ENCODE data around the gene POLR3A.

DNA sequence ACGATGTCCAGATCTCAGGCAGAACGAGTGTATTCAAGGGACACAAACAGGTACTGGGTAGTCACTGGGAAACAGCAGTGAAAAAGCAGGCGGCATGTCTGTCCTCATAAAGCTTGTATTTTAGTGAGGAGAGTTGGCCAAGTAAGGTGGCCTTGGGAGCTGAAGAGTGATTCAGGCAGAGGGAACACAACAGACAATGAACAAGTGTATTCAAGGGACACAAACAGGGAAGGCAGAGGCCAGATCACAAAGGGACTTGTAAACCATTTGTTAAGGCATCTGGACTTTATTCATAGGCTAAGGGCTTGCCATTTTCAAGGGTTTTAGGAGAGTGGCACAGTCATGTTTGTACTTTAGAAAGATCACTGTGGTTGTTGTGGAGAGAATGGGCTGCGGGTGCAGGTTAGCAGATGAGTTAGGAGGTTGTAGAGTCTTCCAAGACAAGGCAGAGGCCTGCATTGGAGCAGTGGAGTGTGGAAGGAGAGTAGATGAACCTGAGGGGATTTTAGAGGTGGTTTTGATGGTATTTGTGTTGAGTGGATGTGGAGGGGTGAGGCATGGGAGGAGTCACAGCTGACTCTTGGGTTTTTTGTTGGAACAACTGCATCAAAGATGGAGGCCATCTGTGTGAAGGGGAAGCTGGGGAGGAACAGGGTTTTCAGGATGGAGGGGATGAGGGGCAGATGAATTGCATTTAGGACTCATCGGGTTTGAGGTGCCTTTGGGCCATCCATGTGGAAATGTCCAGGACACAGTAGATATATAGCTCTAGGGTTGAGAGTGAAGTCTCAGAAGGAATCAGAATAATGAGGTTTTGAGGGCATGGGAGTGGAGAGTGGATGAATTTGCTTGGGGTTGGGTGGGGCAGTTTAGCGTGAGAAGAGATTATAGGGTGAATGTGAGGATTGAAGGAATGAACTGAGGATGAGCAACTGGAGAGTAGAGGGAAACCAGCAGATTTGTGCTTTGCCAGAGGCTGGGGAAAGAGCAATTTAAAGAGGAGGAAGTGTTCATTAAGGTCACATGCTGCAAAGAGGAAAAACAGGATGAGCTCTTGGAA, 49.3 kb downstream of the LRMDA start:
- PRO-cap, 7 experiments = no peak in any of the 7 experiments
- RAMPAGE, long total RNA, 2 experiments = no peak in any of the 2 experiments

DNA sequence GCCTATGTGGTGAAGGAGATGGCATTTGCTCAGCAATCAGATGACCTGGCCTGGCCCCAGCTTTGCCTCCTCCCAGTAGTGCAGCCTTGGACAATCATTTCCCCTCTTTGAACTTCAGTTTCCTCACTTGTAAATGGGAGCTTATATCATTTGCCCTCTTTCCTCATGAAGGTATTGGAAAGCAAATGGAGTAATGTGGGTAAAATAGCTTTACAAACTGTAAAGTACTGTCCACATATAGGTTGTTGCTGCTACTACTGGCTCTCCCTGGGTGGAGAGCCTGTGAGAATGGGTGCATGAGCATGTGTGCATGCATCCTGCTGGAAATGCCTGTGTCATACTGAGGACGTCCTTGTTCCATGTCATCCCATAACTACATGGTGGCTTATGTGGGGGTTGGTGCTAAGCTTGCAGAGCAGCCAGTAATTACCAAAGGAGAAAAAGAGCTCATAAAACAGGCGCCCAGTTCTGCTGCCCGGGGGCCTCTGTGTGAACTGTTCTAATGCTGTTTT, 91.6 kb downstream of the LRMDA start:
- PRO-cap, 7 experiments = no peak in any of the 7 experiments
- RAMPAGE, long total RNA, 2 experiments = no peak in any of the 2 experiments

- PRO-cap, 7 experiments = peak in 4 of 7 experiments; most common plus-strand start chr10:75772511 (in 3); most common minus-strand start chr10:75772436 (in 2)
- RAMPAGE, long total RNA, 2 experiments = no peak in any of the 2 experiments
Measured at GRCh38 chr10:75772203-75772911, 340.9 kb downstream of the LRMDA start.

GRCh38 chr10:75847132-75847661, 415.8 kb downstream of the LRMDA start:
- PRO-cap, 7 experiments = no peak in any of the 7 experiments
- RAMPAGE, long total RNA, 2 experiments = no peak in any of the 2 experiments

DNA sequence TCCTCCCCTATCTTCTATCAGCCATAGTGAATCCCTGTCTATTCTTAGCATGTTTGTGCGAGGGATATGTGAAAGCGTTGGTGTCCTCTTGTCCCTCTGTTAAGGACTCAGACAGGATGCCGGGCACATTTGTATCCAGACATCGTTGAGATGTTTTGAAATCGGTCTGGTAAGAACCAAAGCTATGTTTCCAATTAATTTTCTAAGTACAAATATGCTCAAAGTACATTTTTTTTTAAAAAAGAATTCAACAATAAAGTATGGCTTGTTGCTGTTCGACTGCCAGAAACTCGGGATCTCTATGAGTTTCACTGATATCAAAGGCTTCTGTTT, 754.1 kb downstream of the LRMDA start:
- PRO-cap, 7 experiments = no peak in any of the 7 experiments
- RAMPAGE, long total RNA, 2 experiments = no peak in any of the 2 experiments

GRCh38 chr10:76324315-76324712, 892.9 kb downstream of the LRMDA start:
- PRO-cap, 7 experiments = no peak in any of the 7 experiments
- RAMPAGE, long total RNA, 2 experiments = no peak in any of the 2 experiments

- PRO-cap, 7 experiments = no peak in any of the 7 experiments
- RAMPAGE, long total RNA, 2 experiments = no peak in any of the 2 experiments
Measured at GRCh38 chr10:76436632-76437147, 1005.3 kb downstream of the LRMDA start.

GRCh38 chr10:77246978-77247451, 390.6 kb downstream of the KCNMA1 start:
- PRO-cap, 7 experiments = no peak in any of the 7 experiments
- RAMPAGE, long total RNA, 2 experiments = no peak in any of the 2 experiments

- PRO-cap, 7 experiments = no peak in any of the 7 experiments
- RAMPAGE, long total RNA, 2 experiments = no peak in any of the 2 experiments
Measured at GRCh38 chr10:77287578-77288052, 350.0 kb downstream of the KCNMA1 start.

DNA sequence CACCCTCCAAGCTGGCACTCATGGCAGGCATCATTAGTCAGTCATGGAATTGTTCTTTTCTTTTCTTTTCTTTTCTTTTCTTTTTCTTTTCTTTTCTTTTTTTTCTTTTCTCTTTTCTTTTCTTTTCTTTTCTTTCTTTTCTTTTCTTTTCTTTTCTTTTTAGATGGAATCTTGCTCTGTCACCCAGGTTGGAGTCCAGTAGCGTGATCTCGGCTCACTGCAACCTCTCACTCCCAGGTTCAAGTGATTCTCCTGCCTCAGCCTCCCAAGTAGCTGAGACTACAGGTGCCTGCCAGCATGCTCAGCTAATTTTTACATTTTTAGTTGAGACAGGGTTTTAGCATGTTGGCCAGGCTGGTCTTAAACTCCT, 250.1 kb downstream of the KCNMA1 start:
- PRO-cap, 7 experiments = no peak in any of the 7 experiments
- RAMPAGE, long total RNA, 2 experiments = no peak in any of the 2 experiments

DNA sequence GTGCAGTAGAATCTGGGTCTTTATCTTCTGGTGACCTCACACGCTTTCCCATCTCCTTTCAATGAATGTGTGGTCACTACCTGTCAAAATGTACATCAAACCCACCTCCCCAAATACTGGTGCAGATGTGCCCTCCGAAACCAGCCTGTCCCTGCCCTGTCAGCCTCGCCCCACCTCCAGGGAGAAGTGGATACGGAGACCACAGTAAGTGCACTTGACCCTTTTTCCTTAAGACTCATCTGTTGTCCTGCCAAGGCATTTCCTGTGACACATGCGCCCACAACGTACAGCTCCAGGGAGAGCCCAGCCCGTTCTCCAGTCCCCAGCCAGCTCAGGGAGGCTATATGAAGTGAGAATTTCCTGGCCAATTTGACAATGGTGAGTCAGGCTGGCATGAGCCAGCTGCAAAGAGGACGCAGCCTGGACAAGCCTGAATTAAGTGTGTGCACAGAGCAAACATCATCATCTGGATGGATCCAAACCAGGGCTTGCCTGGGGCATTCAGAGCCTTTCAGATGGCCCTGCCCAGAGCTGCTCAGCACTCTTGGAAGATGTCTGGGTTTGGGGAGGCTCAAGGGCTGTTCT, 244.8 kb downstream of the KCNMA1 start:
- PRO-cap, 7 experiments = no peak in any of the 7 experiments
- RAMPAGE, long total RNA, 2 experiments = no peak in any of the 2 experiments

DNA sequence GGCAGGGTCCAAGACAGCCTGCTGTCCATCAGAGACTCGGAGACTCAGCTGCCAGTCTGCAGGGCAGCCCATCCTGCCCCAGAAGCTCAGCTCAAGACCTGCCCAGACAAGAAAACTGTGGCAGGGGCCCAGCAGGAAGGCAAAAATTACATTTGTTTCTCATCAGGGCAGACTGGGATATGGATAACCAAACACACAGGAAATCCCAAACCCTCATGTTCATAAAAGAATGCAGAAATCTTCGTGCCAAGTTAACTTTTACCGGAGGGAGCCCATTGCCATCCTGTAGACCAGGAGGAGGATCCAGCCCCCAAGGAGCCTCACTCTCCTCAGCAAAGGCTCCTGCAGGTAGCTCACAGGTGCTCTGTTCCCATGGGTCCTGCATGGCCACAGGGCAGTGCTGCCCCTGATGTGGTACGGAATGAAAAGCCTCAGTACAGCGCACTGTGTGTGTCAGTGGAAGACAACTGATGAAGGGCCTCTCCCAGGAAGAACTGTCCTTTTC, 222.2 kb downstream of the KCNMA1 start:
- PRO-cap, 7 experiments = no peak in any of the 7 experiments
- RAMPAGE, long total RNA, 2 experiments = no peak in any of the 2 experiments

DNA sequence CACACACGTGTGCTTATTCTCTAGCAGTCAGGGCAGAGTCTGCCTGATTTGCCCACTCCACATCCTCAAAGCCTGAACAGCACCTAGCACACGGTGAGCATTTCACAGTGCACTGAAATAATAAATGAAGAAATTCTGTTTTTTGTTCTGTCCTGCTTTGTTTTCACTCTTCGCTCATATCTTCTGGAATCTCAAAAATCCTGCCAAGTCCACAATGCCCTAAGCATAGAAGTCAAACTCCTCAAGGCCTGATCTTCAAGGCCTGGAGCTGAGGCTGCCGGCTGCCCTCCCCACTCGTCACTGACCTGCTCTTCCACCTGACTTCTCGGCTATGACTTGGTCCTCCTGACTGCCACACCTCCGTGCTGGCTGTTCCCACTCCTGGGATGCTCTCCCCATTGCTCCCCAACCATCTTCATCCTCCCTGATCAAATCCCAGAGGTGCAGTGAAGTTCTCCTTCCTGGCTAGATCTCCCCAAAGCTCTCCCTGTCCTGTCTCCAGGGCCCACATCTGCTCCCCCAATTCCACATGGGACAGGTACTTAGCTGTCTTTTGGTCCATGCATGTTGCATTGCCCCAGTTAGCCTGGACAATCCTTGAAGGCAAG, 220.8 kb downstream of the KCNMA1 start:
- PRO-cap, 7 experiments = no peak in any of the 7 experiments
- RAMPAGE, long total RNA, 2 experiments = no peak in any of the 2 experiments

DNA sequence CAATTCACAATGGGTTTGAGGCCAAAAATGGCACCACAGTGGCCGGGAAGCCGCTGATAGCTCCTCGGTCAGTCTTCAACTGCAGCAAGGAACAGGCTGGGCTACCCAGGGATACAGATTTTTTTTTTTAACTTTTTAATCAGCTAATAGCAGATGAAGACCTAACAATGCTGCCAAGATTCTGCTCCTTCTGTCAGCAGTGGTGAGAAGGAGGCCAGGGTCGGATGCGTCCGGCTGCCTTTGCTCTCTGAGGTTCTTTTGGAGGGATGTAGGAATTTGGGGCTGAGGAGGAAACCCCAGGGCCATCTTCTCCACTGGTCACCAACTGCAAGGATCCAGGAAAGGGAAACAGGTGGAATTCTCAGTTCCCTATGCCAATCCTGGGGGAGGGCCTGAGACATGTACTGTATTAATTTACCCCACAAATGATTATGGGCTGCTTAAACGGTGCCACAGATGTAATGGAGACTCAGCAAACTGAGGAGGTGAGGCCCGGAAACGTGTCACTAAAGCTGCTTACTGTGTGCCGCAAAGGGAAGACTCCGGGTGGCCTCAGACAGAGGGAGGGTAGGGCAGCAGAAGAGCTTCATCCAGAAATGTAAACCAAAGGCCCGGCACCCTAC, 167.7 kb downstream of the KCNMA1 start:
- PRO-cap, 7 experiments = no peak in any of the 7 experiments
- RAMPAGE, long total RNA, 2 experiments = no peak in any of the 2 experiments

- PRO-cap, 7 experiments = no peak in any of the 7 experiments
- RAMPAGE, long total RNA, 2 experiments = no peak in any of the 2 experiments
Measured at GRCh38 chr10:77773884-77774329, 136.3 kb upstream of the KCNMA1 start.

DNA sequence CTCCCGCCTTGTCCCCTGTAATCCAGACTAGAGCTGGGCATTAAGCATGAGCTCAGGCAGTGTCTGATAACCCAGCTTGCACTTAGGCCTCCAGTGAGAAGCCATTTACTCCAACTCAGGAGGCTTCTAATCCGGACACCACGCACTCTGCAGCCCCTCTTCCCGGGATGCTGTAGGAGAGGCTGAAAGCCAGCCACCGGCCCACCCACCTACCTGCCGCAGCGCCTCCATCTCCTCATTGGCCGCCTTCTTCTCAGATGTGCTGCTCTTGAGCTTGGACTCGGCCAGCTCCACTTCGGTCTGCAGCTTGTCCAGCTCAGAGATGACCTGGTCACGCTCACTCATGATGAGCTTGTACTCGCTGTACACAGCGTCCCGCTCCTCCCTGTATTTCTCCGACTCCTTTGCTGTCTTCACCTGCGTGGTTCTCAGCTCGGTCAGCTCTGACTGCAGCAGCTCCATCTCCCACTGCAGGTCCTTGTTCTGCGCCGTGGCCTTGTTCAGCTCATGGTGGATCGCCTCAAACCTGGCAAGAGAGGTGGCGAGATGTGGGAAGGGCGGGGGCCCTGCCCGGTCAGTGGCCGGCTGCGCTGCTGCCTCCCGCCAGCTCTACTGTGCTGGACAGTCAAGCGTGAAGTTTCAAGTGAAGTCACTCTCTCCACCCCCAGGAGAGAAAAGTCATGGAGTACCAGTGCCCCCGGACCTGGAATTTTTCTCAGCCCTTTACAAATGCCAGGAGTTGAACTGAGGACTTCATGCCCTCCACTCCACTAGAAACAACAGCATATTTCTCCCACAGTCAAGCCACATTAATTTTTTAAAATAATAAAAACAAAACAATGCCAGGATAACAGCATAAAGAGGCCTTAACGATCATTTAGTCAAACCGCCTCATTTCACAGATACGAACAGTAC, 84.6 kb downstream of the DLG5 start:
- PRO-cap, 7 experiments = no peak in any of the 7 experiments
- RAMPAGE, long total RNA, 2 experiments = start-site peak on the minus strand in 1 of 2 experiments, centred at position 488 of the sequence, 21 reads per replicate

DNA sequence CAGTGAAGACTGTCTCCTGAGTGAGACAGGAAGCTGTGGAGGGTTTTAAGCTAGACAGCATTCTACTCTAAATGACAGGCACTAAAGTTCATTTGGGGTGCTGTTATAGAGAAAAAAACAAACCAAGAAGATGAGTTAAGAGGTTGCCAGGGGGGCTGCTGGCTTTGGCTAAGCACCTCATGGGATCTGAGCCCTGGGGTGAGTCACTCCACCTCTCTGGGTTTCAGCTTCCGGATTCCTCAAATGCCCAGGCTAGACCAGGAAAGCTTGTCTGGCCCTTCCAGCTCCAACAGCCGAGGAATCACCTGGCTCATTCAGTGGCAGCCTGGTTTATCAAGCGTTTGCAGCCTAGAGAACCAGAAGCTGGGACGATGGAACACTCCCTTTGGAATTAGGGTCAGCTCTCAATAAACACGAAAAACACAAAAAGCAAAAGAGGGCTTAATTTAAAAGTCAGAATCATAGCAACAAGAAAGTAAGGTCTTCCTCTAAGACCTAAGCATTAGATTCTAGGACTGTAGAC, 81.5 kb downstream of the DLG5 start:
- PRO-cap, 7 experiments = no peak in any of the 7 experiments
- RAMPAGE, long total RNA, 2 experiments = no peak in any of the 2 experiments

DNA sequence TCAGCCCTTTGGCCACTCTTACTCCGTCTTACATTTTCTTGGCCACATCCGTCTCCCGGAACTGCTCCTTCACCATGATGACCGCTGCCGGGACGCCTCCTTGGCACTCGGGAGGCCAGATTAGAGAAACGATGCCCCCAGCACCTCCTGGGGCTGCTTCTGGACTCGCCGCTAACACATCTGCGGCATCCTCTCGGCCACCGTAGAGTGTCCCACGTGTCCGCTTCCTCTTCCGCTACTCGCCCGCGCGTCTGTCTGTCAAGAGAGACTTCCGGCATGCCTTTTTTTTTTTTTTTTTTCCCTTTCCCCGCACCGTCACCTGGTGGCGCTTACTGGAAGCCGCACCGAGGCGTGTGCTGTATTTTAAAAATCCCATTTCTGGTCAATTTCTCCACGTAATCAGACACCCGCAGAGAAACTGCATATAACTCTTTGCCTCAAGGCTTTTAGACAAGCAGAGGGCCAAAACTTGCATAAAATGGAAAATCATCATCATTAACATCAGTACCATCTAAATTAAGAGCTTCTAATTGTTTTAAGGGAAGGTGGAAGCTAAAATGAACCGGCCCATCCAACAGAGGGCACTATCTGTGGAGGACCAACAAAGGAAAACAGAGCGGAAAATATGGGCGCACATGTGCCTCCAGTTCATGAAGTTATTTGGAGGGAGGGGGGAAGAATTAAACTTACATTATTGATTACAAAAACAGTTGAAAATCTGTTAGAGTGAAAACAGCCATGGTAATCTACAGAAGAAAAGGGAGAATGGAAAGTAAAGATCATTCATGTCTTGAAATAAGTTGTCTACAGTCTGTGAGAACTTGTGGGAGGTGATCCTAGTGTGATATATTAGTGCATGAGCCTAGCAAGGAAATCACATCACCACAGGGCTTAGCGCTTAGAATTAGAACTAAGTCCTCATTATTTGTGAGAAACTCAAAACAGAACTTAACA, at the start of gene POLR3A:
Gene POLR3A, minus strand, starts transcription at position 184 of the 954 bp plus-strand sequence.
- PRO-cap, 7 experiments = peak in 7 of 7 experiments; most common plus-strand start position 312 of the sequence (in 7); most common minus-strand start position 182 of the sequence (in 6)
- RAMPAGE, long total RNA, 2 experiments = start-site peak on the minus strand in 2 of 2 experiments, centred at positions 166 to 187 of the sequence, 55 to 308 reads per replicate

DNA sequence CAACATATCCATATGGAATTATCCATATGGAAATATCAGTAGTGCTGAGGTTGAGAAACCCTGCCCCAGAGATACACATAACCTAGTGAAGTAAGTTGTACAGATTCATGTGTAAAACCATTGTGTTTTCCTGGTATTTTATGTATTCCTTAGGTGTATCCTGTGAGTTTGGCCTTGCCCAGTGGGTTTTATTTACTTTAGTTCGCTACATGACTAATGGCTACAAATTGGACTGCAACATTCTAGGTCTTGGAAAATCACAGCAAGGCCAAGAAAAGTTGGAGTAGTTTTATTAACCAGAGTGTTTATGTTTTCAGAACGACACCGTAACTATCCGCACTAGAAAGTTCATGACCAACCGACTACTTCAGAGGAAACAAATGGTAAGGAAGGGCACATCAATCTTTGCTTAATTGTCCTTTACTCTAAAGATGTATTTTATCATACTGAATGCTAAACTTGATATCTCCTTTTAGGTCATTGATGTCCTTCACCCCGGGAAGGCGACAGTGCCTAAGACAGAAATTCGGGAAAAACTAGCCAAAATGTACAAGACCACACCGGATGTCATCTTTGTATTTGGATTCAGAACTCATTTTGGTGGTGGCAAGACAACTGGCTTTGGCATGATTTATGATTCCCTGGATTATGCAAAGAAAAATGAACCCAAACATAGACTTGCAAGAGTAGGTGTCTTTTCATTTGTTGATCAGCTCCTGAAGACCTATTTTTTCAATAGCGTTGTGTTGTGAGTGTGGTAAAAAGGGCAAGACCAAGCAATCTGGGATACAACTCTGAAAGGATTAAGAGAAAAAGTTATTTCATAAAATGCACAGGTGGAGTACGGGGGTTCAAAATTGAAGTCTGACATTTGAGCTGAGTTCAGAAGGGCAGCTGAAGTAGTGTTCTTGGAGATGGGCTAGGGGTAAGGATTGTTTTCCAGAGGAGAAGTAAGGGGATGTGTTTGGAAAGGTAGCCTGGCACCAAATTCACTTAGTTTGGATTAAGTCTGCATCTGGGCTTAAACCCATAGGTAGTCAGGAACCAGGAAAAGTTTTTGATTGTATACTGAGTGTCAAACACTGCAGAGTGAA, 1.7 kb downstream of the RPS24 start:
- PRO-cap, 7 experiments = no peak in any of the 7 experiments
- RAMPAGE, long total RNA, 2 experiments = no peak in any of the 2 experiments

GRCh38 chr10:78040515-78041693, 7.2 kb downstream of the RPS24 start:
- PRO-cap, 7 experiments = no peak in any of the 7 experiments
- RAMPAGE, long total RNA, 2 experiments = no peak in any of the 2 experiments

Data from ovary (tissue), 7 donors.